ENCODE results near the gene THSD4.

GRCh38 chr15:70852917-70853715 is 841 bp downstream of the LARP6 start:
- RRBS, result 1% methylated on average over 7 of the region's 24 CpGs
CAGE:
- cytosol, long polyA plus RNA, result no peak
- long polyA plus RNA, result no peak
- nucleus, long polyA plus RNA, result no peak

GRCh38 chr15:70858986-70859328 is 5.0 kb upstream of the LARP6 start:
- RRBS, result no CpG with 5 or more reads among the region's 2 CpGs
CAGE:
- cytosol, long polyA plus RNA, result no peak
- long polyA plus RNA, result no peak
- nucleus, long polyA plus RNA, result no peak

- RRBS, result no CpG with 5 or more reads among the region's 1 CpG
CAGE:
- cytosol, long polyA plus RNA, result no peak
- long polyA plus RNA, result no peak
- nucleus, long polyA plus RNA, result no peak
These were observed 9.6 kb downstream of the LRRC49 start for GRCh38 chr15:70902338-70902607.

- RRBS, result under 1% methylated on average over 42 of the region's 105 CpGs
CAGE:
- cytosol, long polyA plus RNA, result start-site peak on the plus strand at chr15:71115421-71115431, 34 reads
- long polyA plus RNA, result start-site peak on the plus strand at chr15:71115389-71115486, 32 and 38 reads in 2 replicates
- nucleus, long polyA plus RNA, result start-site peak on the plus strand at chr15:71115419-71115438, 122 reads
These were observed at the start of gene THSD4 for GRCh38 chr15:71115193-71116017. Gene THSD4 (plus strand): TSS chr15:71115471.

GRCh38 chr15:71134027-71134616 is 18.9 kb downstream of the THSD4 start:
- RRBS, result no CpG with 5 or more reads among the region's 12 CpGs
CAGE:
- cytosol, long polyA plus RNA, result no peak
- long polyA plus RNA, result no peak
- nucleus, long polyA plus RNA, result no peak

GRCh38 chr15:71164535-71165689 is 49.6 kb downstream of the THSD4 start:
- RRBS, result no CpG with 5 or more reads among the region's 16 CpGs
CAGE:
- cytosol, long polyA plus RNA, result no peak
- long polyA plus RNA, result no peak
- nucleus, long polyA plus RNA, result no peak

- RRBS, result no CpG with 5 or more reads among the region's 14 CpGs
CAGE:
- cytosol, long polyA plus RNA, result no peak
- long polyA plus RNA, result no peak
- nucleus, long polyA plus RNA, result no peak
These were observed 58.7 kb downstream of the THSD4 start for GRCh38 chr15:71173993-71174319.

DNA sequence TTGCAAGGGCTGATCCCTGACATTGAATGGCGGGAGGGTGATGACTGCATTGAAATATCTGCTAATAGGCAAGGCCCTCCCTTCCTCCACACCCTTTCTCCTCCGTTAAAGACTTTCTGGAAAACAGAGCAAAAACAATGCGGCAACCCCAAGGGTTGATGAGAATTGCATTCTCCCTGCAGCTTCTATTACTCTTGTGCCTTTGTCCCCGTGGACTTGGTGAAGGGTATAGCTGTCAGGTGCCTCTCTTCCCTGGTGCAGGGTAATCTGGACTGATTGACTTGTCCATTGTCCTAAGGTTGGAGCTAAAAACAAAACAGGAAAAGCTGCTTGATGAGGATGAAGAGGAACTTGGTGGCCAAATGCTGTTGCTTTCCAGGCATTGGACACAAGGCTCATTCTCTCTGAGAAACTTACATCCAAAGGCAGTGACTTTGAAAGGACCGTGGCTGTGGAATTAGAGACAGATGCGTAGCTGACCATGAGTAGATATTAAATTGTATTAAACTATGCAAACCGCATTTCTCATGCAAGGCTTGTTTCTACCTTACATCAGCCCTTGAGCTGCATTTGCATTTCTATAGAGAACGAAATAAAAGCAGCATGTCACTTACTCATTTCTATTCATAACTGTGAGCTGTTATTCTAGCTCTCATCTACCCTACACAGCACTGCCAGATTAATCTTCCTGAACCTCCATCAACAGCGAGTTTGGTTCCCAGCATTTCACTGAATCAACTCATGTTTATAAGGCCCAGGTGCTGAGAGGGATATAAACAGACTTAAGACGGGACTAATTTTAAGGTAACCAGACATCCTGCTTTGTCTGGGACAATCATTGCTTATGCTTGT is 72.1 kb downstream of the THSD4 start:
- RRBS, result no CpG with 5 or more reads among the region's 10 CpGs
CAGE:
- cytosol, long polyA plus RNA, result no peak
- long polyA plus RNA, result no peak
- nucleus, long polyA plus RNA, result no peak

GRCh38 chr15:71265842-71266971 is 150.9 kb downstream of the THSD4 start:
- RRBS, result no CpG with 5 or more reads among the region's 13 CpGs
CAGE:
- cytosol, long polyA plus RNA, result no peak
- long polyA plus RNA, result no peak
- nucleus, long polyA plus RNA, result no peak

GRCh38 chr15:71328865-71329420 is 213.7 kb downstream of the THSD4 start:
- RRBS, result no CpG with 5 or more reads among the region's 10 CpGs
CAGE:
- cytosol, long polyA plus RNA, result no peak
- long polyA plus RNA, result no peak
- nucleus, long polyA plus RNA, result no peak

GRCh38 chr15:71414757-71415397 is 299.6 kb downstream of the THSD4 start:
- RRBS, result no CpG with 5 or more reads among the region's 3 CpGs
CAGE:
- cytosol, long polyA plus RNA, result no peak
- long polyA plus RNA, result no peak
- nucleus, long polyA plus RNA, result no peak

GRCh38 chr15:71436409-71437195 is 321.3 kb downstream of the THSD4 start:
- RRBS, result no CpG with 5 or more reads among the region's 6 CpGs
CAGE:
- cytosol, long polyA plus RNA, result no peak
- long polyA plus RNA, result no peak
- nucleus, long polyA plus RNA, result no peak

GRCh38 chr15:71485384-71485583 is 325.1 kb upstream of the NR2E3 start:
CAGE:
- cytosol, long polyA plus RNA, result no peak
- long polyA plus RNA, result no peak
- nucleus, long polyA plus RNA, result no peak

DNA sequence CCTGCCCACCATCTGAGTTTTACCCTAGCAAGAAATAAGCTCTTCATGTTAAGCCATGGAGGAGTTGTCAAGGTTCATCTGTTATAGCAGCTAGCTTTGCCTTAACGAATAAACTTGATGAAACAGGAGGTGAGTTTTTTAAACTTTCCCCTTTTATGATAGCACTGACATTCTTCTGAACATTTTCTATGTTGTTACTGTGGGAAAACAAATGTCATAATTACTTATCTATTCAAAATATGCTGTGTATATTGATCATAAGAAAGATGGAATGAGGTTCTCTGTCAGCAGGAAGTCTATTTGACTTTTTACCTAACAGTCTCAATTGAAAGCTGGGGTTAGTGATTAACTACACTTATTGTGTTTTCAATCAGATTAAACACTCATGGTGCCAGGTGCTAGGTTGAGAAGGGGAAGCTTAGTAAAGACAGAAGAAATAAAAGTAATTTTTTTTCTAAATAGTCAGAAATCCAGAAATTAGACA is 281.1 kb upstream of the NR2E3 start:
- RRBS, result no CpG with 5 or more reads among the region's 1 CpG
CAGE:
- cytosol, long polyA plus RNA, result no peak
- long polyA plus RNA, result no peak
- nucleus, long polyA plus RNA, result no peak

GRCh38 chr15:71547741-71549066 is 262.1 kb upstream of the NR2E3 start:
- RRBS, result no CpG with 5 or more reads among the region's 16 CpGs
CAGE:
- cytosol, long polyA plus RNA, result no peak
- long polyA plus RNA, result no peak
- nucleus, long polyA plus RNA, result no peak

DNA sequence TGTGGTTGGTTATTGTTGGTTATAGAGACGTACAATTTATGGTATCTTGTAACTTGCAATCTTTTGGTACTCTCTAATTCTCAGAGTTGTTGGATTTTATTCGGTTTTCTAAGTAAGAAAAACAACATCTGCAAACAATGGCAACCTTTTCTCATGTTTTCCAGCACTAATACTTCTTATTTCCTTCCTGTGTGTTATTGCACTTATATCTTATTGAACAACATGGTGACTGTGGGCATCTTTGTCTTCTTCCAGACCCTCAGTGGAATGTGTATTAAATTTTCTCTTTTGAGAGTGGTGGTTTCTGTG is 184.3 kb upstream of the NR2E3 start:
- RRBS, result no CpG with 5 or more reads among the region's 2 CpGs
CAGE:
- cytosol, long polyA plus RNA, result no peak
- long polyA plus RNA, result no peak
- nucleus, long polyA plus RNA, result no peak

GRCh38 chr15:71683275-71683643 is 127.1 kb upstream of the NR2E3 start:
- RRBS, result 100% methylated on average over 1 of the region's 4 CpGs
CAGE:
- cytosol, long polyA plus RNA, result no peak
- long polyA plus RNA, result no peak
- nucleus, long polyA plus RNA, result no peak

DNA sequence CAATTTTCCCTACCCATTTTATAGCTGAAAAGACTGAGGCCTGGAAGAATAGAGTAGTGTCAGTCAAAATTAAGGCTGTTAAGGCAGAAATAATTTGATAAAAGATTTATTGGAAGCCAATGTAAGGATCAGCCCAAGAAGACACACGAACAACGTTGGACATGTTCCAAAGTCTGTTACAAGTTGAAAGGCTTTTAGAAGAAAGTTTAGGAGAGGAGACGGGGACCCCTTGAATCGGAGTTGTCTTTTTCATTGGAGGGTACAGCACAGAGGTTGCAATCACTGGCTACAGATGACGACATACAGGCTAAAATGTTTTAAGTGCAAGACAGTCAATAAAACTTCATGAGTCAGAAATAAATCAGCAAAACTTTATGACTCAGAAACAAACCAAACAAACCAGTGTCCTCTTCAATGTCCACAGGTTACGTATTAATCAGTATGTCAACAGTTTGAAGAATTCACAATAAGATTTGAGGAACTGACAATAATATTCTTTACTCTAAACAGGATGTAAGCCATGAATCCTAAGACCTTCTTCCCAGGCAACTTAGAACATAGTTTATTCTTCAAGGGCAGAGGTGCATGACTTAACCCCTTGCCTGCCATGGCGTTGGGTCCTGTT is 62.9 kb upstream of the NR2E3 start:
- RRBS, result no CpG with 5 or more reads among the region's 7 CpGs
CAGE:
- cytosol, long polyA plus RNA, result no peak
- long polyA plus RNA, result no peak
- nucleus, long polyA plus RNA, result no peak

DNA sequence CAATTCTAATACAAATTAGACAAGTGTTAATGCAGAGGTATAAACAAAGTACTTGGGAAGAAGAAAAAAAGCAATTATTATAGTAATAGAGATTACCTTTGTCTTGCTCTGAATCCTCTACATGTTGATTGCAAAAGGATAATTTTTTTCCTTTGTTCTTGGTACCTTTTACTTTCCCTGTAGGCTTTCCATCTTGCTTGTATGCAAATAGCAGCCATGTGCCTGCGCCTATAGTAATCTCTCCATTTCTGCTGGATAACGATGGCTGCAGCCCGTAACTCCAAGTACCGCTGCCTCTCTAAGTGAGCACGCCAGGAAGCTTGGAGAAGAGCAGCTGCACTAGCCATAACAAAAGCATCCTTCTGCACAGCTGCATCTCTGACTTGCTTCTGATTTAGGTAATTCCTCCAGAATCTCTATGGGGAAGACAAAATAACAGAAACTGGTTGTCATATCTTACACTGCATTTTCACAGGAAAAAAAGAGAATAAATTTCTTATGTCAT is 89.3 kb downstream of the NR2E3 start:
- RRBS, result no CpG with 5 or more reads among the region's 5 CpGs
CAGE:
- cytosol, long polyA plus RNA, result no peak
- long polyA plus RNA, result no peak
- nucleus, long polyA plus RNA, result no peak

DNA sequence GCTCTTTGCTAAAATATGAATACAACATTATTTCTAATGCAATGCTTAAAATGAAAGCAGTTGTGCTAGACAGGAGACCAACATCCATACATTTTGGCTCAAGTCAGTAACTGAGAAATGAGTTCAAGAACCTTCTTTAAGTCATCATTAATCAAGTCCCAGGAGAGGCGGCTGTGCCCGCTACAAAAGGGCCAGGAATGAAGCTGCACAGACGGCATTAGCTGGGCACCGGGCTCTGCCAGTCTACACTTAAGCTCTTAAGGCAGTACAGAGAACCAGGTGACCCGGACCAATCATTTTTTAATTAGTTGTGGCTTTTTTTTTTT is 3.0 kb downstream of the PKM start:
- RRBS, result 90% methylated on average over 1 of the region's 5 CpGs
CAGE:
- cytosol, long polyA plus RNA, result no peak
- long polyA plus RNA, result no peak
- nucleus, long polyA plus RNA, result no peak